Ureter (tissue), 1 donor: ENCODE results near the gene EDN1.

DNA sequence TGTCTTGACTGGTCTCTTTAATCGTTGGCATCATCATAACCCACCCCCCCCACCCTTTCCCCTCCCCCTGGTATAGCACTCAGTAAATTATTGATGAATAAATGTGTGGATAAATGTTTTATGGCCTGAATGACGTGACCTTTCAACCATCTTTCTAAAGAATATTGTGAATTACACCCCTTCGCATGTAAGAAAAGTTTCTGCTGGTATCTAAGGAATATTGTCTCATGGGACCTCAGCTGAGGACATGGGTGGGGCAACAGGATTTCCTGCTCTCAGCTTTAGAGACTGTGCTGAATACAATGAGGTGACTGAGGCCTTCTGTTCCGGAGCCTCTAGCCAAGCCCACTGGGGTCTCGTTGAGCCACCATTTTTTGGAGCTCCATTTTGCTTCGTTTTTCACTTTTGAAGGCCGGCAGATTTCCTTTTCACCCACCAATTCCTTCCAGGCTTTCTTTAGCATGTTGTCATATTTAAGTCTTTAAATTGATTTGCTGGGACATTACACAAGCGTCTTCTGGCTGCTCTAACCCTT lies 124.3 kb upstream of the NEDD9 start:
- PRO-cap, result no peak

GRCh38 chr6:11427864-11428628 lies 109.5 kb upstream of the TMEM170B start:
- PRO-cap, result no peak

GRCh38 chr6:11548820-11549346 lies 11.3 kb downstream of the TMEM170B start:
- PRO-cap, result no peak

- PRO-cap, result no peak
Observed at GRCh38 chr6:11728207-11728861, 50.3 kb downstream of the ADTRP start.

DNA sequence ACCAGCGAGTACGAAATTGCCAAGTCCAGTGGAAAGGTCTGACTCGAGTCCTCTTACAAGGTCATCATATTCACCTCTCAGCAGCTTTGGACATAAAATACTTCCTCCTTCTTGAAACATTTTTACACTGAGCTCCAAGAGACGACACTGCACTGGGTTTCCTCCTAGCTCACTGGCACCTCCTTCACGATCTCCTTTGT lies 18.4 kb downstream of the ADTRP start:
- PRO-cap, result no peak

DNA sequence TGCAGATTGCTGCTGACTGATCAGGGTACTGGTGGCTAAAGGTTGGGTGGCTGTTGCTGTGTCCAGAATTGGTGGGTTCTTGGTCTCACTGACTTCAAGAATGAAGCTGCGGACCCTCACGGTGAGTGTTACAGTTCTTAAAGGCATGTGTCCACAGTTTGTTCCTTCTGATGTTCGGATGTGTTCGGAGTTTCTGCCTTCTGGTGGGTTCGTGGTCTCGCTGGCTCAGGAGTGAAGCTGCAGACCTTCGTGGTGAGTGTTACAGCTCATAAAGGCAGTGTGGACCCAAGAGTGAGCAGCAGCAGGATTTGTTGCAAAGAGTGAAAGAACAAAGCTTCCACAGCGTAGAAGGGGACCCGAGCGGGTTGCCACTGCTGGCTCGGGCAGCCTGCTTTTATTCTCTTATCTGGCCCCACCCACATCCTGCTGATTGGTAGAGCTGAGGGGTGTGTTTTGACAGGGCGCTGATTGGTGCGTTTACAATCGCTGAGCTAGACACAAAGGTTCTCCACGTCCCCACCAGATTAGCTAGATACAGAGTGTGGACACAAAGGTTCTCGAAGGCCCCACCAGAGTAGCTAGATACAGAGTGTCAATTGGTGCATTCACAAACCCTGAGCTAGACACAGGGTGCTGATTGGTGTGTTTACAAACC lies 95.4 kb downstream of the HIVEP1 start:
- PRO-cap, result no peak

- PRO-cap, result unidirectional peak, plus-strand start at chr6:12290361
Observed at GRCh38 chr6:12289785-12290913, at the start of gene EDN1. Gene EDN1 (plus strand): TSS chr6:12290361.

GRCh38 chr6:12314593-12315206 lies 24.5 kb downstream of the EDN1 start:
- PRO-cap, result no peak

DNA sequence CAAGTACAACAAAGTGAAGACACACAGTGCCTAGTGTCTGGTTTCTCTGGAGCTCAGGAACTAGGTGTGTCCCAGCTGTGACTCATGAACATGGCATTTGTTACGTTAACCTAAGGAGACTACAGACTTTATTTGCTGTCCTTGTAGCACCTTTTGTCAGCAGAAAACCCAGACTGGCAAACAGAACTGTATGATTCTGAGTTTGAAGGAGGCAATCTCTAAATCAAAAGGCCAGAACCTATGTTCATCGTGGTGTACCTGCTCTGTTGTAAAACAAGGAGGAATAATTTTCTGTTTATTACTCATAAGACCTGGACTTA lies 34.1 kb downstream of the EDN1 start:
- PRO-cap, result no peak

DNA sequence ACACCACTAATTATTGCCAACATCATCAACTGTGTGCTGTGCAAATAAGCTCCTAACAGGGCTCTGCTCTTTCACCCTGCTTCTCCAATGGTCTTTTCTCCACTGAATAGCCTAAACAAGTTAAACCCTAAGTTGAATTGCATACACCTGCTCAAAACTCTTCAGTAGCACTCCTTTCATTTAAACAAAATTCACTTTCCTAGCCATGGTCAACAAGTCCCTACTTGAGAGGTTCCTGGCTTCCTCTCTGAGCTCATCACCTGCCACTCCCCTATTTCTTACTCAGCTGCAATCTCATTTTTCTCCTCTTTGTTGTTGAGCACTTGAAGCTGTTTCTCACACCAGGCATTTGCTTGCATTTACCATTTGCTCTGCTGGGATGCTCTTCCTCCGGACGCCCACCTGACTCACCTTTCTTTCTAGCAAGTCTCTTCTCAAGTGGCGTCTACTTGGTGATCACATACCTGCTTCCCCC lies 38.5 kb downstream of the EDN1 start:
- PRO-cap, result no peak

DNA sequence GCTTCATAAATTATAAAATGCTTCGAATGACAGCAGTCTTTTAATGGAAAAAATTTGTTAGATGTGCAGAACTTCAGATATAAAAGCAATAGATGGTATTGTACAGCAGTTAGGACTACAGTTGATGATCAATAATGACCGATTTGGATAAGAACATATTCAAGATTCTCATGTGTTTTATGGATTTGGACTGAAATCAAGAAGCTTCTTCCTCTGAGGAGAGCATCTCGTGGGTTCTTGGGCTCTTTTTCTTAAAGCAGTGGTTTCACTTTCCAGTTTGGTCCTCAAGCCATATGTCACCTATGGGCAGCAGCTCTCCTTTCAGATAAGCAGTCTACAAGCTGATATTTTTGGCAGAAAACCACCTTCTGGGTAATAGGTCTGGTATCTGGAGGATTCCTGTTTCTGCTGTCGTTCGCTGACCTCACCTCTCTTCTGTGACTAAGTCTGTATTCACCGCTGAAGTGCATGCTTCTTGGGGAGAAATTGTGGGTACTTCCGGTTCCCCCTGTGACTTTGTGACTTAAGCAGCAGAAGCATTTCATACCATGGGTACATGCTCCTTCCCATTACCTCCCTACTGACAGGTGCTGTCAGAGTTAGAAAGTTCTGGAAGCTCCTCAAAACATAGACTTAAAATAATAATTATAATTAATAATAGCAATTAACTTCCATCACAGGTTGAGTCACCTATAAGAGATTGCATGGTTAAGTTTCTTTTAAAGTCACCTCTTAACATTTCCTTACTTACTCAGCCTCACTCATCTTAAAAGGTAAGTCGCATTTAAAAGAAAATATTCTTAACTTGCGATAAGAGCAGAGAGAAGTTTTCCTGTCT lies 193.6 kb downstream of the EDN1 start:
- PRO-cap, result no peak

DNA sequence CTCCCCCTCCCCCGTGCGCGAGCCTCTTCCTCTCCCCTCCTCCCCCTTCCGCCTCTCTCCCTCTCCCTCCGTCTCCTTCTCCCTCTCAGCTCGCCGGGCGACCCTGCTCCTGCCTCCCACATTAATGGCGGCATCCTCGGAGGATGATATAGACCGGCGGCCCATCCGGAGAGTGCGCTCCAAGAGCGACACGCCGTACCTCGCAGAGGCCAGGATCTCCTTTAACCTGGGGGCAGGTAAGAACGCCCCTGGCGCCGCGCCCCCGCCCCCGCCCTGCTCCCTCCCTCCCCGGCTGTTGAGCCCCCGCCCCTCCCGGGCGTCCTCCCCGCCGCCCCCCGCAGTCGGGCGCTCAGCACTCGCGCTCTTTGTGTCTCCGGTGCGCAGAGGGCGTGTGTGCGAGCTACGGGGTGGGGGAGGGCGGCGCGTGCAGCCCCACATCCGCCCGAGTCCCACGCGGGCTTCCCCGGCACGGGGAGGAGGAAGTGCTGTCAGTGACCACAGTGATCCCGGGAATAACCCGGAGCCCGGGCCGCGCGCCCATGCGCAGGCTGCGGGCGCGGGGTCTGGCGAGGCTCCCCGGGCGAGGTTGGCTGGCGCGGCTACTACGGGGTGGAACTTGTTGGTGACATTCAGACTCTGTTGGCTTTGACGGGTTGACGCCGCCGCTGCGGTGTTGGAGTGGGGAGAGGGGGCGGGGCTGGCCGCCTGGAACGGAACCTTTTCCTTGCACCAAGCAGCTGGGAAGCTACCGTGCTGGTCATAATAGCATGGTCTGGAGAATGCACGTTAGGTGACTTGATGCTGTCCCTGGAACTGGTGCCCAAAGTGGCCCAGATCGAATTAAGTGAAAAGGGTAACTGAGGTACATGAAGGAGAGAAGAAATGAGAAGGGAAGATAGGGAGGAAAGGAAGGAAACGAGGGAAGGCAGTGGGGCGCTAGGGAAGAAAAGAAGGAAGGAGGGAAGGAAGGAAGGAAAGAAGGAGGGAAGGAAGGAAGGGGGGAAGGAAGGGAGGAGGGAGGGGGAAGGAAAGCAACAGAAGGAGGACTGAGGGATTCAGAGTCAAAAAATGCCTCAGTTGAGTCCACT lies 33.3 kb downstream of the PHACTR1 start:
- PRO-cap, result no peak

- PRO-cap, result no peak
Observed at GRCh38 chr6:12956875-12958141, 240.7 kb downstream of the PHACTR1 start.

DNA sequence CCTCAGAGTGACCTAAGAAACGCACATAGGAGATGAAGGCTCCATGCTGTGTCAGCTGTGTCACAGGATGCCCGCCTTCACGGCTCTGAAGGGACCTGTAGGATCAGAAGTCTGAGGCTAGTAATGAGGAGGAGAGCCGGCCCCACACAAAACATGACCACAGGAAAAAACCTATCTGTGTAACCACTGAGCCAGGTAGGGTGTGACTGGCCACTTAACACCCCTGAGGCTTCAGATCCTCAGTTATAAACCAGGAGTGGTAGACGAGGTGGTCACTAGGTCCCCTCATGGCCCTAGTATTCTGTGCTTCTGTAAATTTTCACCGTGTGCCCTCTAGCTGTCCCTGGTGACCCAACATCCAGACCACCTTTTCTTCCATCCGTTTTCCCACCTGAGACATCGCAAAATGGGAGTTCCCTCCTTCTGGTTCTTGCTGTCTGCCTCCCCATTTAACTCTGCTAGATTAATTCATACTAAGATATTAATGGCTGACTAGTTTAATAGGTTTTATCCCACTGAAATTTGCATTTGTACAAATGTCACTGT lies 52.8 kb downstream of the TBC1D7 start:
- PRO-cap, result no peak

- PRO-cap, result no peak
Observed at GRCh38 chr6:13413952-13414703, 73.3 kb downstream of the GFOD1 start.

DNA sequence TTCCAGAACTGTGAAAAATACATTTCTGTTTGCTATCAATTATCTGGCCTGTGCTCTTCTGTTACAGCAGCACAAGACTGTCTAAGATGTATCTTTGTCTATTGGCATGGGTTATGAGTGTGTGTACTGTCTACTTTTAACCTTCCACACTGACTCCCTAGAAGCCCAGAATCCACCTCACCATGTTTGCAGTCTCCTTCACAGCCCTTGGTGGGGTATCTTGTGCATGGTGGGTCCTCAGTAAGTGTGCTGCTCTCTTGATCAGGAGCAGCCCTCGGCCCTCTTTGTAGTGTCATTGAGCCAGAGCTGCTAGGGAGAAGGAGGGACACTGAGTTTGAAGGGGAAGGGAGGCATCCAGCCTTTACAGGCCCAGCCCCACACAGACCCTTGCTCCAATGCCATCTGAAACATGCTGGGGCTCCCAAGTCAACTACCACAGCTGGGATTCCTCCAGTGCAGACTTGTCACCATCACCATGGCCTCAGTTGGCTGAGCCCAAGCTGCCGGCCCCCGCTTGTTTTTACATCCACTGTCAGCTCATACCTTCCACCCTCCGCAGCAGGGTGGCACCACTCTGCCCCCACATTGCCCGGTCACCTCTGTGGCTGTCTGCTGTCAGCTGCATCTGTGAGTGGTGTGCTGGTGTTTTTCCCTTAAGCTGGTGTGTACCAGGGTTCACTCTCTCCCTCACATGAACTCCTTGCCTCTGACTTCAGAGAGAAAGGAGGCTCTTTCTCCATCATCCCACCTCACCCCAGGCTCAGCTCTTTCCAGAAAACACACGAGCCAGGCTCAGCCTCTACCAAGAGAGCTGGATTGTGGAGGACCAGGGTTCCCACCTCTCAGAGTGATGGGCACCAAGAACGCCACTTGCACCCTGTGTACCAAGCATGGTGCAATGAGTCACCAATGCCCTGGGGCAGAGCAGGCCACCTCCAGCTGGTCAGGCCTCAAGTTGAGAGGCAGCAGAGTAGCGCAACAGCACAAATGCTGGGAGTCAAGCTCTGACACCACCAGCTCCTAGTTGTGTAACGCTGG lies 26.1 kb downstream of the GFOD1 start:
- PRO-cap, result no peak

- PRO-cap, result bidirectional peak, plus-strand start at chr6:13486450, minus-strand start at chr6:13486201
Observed at GRCh38 chr6:13485487-13486604, 1.6 kb downstream of the GFOD1 start.

- PRO-cap, result no peak
Observed at GRCh38 chr6:13488169-13488592, 781 bp upstream of the GFOD1 start.

- PRO-cap, result no peak
Observed at GRCh38 chr6:13632322-13632776, 17.2 kb downstream of the NOL7 start.

- PRO-cap, result no peak
Observed at GRCh38 chr6:13644463-13644908, 29.4 kb downstream of the NOL7 start.